Right common carotid artery plus branches (tissue), 1 donor: ENCODE measurements around a stretch of chr16.

DNA sequence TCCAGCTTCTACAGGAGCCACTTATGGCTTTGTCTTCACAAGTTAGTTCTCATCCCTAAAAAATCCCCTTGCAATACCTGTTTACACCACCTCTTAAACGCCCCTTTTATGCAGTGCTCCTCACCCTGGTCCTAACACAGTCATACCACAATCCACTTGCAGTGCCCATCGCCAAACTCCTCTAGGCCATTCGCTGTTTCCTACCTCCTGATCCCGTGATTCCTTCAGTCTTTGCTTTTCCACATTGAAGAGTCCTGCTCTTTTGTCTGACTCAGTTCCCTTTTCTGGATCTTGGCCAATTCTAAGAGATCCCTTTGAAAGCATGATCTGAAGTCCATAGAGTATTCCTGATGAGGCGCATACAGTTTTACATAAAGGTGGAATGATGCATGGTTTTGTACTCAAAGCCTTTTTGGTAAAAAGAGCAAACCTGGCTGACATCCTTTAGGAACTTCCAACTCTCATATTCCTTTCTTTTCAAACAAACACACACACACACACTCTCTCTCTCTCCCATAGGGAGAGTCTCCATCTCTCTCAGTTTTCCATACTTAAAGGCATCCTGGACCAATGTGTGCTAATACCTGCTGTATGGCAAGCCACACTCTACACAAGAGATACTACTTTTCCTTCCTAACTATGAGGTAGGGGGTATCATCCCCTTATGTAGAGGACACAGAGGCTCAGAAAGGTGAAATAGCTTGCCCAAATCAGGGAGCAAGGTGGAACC is 6.9 kb downstream of the GLYR1 start:
- PRO-cap: no peak

DNA sequence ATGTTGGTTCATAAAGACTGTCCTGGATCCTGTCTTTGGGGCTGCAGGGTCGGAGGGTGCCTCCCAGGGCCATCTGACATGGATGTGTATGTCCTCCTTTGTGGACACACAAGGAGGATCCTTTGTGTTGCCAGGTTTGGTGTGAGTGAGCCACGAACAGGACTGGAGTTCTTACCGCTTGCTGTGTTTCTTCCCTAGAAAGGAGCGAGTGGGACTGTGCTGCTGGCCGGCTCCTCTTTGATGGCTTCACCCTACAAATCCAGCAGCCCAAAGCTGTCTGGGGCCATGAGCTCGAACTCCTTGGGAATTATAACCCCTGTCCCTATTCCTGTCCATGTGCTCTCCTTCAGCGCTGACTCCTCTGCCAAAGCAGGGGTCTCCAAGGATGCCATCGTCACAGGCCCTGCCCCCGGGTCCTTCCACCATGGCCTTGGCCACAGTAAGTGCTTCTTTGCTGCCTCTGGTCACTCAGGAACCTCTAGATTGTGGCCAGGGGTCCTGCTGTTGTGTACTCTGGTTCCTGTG is 29.5 kb downstream of the UBN1 start:
- PRO-cap: no peak

GRCh38 chr16:4880844-4881480 is 33.7 kb downstream of the UBN1 start:
- PRO-cap: no peak

DNA sequence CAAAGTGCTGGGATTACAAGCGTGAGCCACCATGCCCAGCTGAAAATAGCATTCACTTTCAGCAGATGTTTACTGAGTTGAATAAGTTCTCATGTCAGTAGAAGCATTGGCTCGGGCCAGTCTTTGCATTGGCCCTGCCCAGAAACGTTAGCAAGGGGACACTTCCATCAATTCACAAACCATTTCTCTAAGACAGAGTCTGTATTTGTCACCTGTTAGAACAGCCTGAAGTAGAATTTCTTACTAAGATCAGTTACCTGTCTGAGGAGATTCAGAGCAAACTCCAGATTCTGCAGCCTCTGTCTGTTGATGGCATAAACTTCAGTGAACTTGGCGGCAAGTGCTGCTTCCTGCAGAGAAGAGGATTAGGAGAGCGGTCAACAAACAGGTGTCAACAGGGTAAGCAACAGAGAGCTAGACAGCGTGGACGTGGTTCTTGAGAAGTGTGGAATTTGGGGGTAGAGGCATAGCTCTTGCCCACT is 39.6 kb downstream of the UBN1 start:
- PRO-cap: no peak

GRCh38 chr16:4890076-4890917 is 43.0 kb downstream of the UBN1 start:
- PRO-cap: no peak

- PRO-cap: no peak
Observed at GRCh38 chr16:4947684-4948429, 10.3 kb upstream of the SEC14L5 start.

GRCh38 chr16:4976222-4976490 is 18.0 kb downstream of the SEC14L5 start:
- PRO-cap: no peak

- PRO-cap: no peak
Observed at GRCh38 chr16:5096927-5097438, 612 bp downstream of the EEF2KMT start.

DNA sequence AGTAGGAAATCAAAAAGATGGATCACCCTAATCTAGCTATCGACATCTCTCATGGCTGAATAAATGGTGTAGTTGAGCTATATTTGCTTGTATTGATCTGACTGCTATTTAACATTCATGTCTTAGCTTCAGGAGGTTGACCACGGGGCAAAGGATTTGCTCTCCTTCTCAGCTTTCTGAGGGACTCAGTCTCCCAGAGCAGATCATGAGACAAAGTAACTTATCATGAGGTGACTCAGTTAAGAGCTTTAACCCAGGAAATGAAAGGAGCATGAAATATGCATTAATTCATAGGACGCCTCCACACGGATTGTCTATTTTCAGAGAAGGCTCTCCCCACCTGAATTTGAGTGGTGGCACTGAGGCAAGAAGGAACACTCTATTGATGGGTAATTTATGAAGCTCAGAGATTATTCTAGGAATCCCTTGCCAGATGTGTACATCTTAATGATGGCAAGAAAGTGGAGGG is 1257.1 kb downstream of the TMEM114 start:
- PRO-cap: no peak

DNA sequence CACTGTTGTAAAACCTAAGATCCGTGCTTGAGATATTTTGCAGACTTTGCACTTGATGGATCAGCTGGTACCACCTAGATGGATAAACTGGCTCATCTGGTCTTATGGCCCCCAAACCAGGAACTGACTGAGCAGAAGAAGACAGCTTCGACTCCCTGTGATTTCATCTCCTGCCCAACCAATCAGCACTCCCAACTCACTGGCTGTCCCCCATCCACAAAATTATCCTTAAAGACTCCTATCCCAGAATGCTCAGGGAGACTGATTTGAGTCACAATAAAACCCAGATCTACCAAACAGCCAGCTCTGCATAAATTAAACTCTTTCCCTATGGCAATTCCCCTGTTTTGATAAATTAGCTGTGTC is 477.2 kb downstream of the TMEM114 start:
- PRO-cap: no peak

DNA sequence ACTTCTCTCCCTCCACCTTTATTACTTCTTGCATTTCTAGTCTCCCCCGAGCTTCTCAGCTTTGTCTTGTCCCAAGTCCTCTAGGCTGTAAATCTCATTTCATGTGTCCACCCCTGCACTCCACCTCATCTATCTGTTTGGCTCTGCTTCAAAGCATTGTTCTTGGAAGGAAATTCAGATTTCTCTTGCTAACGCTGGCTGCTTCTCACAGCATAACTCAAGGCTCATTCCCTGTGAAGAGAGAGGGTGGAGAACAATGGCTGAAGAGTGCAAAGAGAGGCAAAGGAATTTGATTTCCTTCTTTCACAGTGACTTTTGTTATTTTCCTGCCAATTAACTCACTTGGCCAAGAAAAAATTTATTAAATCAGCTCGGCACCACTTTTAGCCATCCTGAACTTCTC is 476.5 kb downstream of the TMEM114 start:
- PRO-cap: no peak

DNA sequence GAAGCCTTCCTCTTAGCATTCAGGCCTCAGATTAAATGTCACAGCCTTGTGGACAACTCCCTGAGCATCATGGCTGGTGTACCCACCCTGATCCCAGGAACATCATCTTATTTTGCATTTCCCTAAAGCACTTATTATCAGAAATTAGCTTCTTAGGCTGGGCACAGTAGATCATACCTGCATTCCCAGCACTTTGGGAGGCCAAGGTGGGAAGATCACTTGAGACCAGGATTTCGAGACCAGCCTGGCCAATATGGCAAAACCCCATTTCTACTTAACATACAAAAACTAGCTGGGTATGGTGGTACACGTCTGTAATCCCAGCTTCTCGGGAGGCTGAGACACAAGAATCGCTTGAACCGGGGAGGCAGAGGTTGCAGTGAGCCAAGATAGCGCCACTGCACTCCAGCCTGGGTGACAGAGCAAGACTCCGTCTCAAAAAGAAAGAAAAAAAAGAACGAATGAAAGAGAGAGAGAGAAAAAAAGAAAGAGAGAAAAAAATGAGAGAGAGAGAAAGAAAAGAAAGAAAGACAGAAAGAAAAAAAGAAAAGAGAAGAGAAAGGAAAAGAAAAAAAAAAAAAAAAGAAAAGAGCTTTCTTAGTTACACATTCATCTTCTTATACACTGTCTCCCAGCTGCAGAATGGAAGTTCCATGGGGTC is 5.8 kb upstream of the ABAT start:
- PRO-cap: no peak

DNA sequence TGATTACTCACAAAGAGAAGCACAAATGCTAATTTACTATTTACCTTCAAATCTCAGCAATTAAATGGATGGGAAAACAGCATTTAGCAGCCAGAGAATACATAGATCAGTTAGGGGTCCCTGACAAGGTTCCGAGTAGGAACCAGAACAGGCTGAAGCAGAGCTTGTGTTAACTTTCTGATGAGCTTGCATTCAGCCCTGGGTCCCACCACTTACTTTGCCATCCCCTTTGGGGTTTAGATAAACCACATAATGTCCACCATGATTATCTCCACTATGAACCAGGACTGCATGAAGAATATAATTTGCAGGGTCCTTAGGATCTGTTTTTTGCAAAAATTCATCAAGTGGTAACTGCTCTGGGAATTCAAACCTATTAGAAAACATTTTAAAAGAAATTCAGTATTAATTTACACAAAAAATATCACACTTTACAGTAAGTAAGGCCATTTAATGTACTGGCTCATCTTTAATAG is 24.1 kb downstream of the LITAFD start:
- PRO-cap: no peak

DNA sequence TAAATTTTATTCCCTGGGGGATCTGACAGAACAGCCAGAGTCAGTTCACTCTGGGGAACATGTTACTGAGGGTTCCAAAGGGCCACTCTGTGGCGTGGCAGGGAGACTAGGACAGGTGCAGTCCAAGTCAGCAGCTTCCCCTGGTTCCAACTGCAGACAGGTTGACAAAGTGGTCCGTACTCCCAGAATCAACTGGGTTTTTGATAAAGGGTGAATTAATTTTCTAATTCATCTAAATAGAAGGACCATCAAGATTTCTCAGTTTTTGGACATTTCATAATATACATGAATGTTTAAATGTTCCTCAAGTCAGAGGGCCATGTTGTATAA is 40.3 kb downstream of the LITAFD start:
- PRO-cap: no peak

GRCh38 chr16:8935575-8936154 is 28.0 kb downstream of the USP7 start:
- PRO-cap: no peak

GRCh38 chr16:8951892-8952267 is 11.8 kb downstream of the USP7 start:
- PRO-cap: no peak

GRCh38 chr16:9003241-9003905 is 39.7 kb upstream of the USP7 start:
- PRO-cap: no peak

GRCh38 chr16:9107607-9108183 is 16.3 kb downstream of the HAPSTR1 start:
- PRO-cap: no peak

- PRO-cap: no peak
Observed at GRCh38 chr16:9109172-9110328, 18.1 kb downstream of the HAPSTR1 start.

- PRO-cap: no peak
Observed at GRCh38 chr16:9308144-9308698, 216.8 kb downstream of the HAPSTR1 start.